AG04449 (cell line): Measurements from ENCODE around the genes KDM4B, SAFB and MICOS13.

- RRBS = no CpG with 5 or more reads among the region's 15 CpGs
These were observed 2.5 kb downstream of the HDGFL2 start for GRCh38 chr19:4474505-4475121.

DNA sequence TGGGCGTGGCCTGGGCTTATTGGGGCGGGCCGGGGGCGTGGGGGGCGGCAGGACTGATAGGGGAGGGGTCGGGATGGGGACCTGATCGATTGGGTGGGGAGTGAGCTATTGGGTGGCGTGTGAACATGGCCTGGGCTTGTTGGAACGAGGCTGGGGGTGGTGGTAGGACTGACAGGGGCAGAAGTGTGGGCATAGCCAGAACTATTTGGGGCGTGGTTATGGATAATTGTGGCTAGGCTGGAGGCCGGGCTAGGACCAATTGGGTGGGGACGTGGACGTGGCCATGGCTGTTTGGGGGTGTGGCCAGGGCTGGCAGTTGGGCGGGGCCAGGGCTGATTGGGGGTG lies 3.0 kb downstream of the SEMA6B start:
- RRBS = no CpG with 5 or more reads among the region's 14 CpGs

GRCh38 chr19:4606843-4607395 lies 32.4 kb upstream of the TNFAIP8L1 start:
- RRBS = 6% methylated on average over 9 of the region's 29 CpGs

- RRBS = 65% methylated on average over 8 of the region's 28 CpGs
These were observed 24.1 kb upstream of the MYDGF start for GRCh38 chr19:4693938-4694923.

GRCh38 chr19:4707188-4707725 lies 16.4 kb downstream of the DPP9 start:
- RRBS = 69% methylated on average over 4 of the region's 17 CpGs

DNA sequence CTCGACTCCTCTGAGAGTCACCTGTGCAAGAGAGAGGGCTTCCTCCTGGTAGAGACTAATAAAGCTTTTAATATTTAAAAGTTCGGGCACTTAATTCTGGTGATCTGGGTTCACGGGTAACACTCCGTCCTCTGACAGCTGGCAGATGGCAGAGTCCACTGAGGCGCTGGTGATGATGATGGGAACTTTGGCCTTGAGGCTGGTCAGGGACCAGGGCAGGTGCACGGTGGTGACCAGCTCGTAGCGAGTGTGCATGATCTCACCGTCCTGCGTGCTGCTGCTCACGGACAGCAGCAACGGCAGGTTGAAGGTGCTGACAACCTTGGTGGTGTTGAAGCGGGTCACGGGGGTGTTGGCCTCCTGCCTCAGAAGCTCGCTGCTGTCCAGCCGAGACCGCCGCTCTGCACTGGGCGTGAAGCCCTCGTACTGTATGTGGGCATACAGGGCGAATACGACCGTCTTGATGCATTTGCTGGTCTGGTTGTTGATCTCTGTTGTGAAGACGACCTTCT lies 11.7 kb downstream of the ARRDC5 start:
- RRBS = no CpG with 5 or more reads among the region's 24 CpGs

DNA sequence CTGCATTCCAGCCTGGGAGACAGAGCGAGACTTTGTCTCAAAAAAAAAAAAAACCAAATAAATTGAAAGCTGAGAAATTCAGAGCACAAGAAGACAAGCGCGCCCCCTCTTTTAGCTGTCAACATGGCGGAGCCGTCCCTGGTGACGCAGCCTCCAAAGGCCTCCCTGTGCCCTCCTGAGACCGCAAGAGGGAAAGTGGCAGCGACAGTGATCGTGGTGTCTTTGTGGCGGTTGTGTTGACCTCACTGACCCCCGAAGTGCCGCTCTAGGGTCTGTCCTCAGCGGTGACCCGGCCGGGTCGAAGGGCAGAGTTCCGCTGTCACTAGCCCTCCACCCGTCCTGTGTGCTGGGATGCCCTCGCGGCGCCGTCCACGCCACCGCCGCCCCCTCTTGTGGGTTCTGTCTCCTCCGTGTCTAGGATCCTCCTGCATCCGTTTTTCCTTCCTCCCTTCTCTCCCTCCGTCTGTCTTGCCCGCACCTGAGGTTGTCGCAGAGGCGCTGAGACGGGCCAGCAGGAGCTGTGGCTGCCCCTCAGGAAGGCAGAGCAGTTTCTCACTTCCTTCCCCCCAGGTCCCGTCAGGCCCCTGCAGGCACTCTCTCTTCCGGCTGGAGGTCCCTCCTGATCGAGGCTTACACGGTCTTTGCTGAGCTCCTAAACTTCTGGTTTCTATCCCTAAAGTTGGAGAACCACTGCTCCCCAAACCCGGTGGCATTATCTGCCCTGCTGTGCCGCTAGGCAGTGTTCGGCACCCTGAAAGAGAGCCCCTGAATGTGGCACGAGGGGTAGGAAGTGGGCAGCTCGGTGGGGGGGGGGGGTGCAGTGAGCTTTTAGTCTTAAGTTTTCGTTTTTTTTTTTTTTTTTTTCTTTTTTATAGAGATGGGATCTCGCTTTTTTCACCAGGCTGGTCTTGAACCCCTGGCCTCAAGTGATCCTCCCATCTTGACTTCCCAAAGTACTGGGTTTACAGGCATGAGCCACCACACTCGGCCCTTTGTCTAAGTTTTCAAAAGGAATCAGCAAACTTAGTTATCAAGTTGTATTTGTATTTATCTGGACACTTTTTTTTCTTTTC lies 7.3 kb downstream of the UHRF1 start:
- RRBS = 85% methylated on average over 4 of the region's 44 CpGs

- RRBS = no CpG with 5 or more reads among the region's 9 CpGs
These were observed 13.2 kb downstream of the UHRF1 start for GRCh38 chr19:4922525-4922878.

DNA sequence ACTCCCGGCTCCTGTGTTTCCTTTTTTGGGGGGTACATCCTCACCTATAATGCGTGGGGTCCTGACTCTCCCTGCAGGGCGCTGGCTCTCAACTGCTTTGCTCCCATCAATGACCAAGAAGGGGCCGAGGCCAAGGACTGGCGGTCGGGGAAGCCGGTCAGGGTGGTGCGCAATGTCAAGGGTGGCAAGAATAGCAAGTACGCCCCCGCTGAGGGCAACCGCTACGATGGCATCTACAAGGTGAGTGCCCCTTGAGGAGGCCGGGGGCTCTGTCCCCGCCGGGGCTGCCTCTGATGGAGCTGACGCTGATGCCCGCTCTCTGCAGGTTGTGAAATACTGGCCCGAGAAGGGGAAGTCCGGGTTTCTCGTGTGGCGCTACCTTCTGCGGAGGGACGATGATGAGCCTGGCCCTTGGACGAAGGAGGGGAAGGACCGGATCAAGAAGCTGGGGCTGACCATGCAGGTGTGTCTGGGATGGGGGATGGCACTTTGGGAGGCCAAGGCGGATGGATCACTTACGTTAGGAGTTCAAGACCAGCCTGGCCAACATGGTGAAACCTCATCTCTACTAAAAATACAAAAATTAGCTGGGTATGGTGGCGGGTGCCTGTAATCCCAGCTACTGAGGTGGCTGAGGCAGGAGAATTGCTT lies 18.3 kb upstream of the KDM4B start:
- RRBS = 98% methylated on average over 5 of the region's 28 CpGs

- RRBS = 2% methylated on average over 86 of the region's 154 CpGs
These were observed at the start of gene KDM4B for GRCh38 chr19:4968361-4969720. TSS of gene KDM4B (plus strand) at chr19:4969113.

DNA sequence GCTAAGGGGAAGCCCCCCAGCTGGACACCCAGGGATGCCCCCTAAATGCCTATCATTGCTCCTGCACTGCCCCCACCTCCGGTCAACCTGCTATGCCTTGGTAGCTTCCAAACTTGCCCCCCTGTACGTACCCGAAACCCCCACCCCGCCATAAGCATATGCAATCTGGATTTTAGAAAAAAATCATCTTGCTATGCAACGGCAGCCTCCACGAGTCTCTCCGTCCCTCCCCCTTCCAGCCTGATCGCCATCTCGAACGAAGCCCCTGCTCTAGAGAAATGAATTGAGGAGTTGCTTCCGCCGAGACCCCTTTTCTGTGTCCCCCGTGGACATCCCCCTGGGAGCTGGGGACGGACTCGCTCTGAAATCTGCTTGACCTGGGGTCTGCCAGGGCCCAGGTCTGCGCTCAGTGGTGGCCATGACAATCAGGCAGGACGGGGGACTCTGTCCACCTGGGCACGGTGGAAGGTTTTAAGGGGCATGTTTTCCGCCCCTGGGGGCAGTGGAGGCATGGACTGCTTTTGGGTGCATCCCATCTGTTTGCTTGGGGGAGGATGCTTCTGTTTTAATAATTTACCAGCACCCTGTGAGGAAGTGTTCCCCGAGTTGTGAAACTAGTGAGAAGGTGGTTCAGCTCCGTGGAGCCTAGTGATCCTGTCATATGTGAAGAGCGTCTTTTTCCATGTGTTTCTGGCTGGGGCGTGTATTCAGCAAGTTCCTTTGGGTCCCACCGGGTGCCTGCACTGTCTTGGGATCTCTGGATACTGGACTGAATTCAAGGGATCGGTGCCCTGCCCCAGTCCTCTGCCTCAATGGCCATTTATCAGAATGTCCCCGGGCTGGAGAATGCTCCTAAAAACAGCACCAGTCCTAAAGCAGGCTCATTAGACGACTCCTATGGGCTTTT lies 1.1 kb downstream of the KDM4B start:
- RRBS = 2% methylated on average over 2 of the region's 27 CpGs

DNA sequence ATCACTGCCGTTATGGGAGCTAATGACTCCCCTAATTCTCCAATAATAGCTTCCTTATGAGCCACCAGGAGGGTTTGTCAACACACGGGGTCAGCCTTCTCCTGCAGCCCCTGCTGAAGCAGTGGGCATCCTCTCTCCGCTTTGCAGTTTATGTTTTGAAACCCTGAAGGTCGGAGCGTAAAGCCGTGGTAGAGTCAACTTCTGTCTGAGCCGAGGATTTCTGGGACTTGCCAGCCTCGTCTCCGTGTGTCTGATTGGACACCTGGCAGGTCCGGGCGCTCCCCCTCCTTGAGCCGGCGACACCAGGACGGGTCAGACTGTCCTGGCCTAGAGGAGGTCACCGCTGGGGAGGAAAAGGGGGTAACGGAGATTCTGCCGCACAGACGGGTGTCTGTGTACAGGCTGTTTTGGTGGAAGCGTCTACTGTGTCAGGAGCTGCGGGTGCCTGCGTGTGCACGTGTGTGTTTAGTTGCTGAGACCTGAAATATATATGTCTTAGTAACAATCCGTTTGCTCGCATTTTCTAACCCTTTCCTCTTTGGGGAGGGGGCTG lies 1.8 kb downstream of the KDM4B start:
- RRBS = no CpG with 5 or more reads among the region's 24 CpGs

- RRBS = no CpG with 5 or more reads among the region's 15 CpGs
These were observed 22.6 kb downstream of the KDM4B start for GRCh38 chr19:4991396-4992105.

DNA sequence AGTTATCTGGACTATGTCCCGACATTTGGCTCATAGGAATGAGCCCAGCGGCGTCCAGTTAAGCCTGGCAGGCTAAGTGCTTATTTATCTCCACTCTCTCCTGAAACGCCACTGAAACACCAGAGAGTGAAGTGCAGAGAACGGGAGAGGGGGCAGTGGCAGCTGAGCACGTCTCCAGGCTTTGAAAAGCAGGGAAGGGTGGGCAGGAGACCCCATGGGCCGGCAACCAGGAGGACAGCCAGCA lies 145.9 kb downstream of the KDM4B start:
- RRBS = no CpG with 5 or more reads among the region's 7 CpGs

- RRBS = 92% methylated on average over 1 of the region's 11 CpGs
These were observed 157.9 kb downstream of the KDM4B start for GRCh38 chr19:5126781-5127198.

DNA sequence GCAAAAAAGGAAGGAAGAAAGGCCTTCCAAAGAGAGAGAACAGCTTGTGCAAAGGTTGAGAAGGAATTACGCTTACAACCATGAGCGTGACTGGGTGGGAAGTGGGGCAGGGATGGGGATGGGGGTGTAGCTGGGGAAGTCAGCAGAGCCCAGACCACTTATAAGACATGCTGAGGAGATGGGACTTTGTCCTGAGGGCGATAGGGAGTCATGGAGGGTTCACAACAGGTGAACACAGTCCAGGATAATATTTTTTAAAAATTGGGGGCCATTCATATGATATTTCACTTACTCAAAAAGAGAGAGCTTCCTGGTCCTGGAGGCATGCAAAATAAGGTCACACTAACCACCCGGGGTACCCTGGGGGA lies 20.6 kb upstream of the ZNRF4 start:
- RRBS = no CpG with 5 or more reads among the region's 4 CpGs

DNA sequence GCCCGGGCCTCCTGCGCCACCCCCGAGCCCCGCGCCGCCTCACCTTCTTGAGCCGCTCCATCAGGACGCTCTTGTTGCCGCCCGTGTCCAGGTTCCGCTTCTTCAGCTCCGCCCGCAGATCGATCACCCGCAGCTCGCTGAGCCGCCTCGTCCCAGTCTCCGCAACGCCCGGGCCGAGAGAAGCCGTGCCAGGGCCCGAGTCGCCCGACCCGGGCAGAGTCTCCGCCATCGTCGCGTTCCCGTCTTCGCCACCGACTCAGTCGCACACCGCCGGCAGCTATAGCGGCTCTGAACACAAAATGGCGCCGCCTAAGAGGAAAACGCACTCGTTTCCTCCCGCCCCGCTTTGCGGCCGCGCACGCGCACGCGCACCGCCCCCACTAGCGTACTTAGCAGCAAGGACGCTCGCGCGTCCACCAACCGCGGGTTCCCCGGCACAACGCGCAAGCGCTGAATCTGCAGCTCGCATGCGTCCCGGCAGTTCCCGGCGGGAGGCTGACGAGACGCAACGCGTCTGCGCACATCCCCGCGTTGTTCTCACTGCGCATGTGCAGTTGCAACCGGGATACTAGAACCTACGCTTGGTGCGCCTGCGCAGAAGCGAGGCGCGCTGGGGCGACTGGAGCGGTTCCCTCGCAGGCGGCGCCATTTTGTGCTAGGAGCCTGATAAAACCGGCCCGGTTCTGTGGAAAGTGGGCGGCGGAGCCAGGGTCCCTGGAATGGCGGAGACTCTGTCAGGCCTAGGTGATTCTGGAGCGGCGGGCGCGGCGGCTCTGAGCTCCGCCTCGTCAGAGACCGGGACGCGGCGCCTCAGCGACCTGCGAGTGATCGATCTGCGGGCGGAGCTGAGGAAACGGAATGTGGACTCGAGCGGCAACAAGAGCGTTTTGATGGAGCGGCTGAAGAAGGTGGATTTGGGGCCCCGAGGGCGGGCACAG lies at the start of gene SAFB:
Gene SAFB (plus strand): TSS at position 597 of the 938 bp plus-strand sequence.
- RRBS = 2% methylated on average over 36 of the region's 116 CpGs

DNA sequence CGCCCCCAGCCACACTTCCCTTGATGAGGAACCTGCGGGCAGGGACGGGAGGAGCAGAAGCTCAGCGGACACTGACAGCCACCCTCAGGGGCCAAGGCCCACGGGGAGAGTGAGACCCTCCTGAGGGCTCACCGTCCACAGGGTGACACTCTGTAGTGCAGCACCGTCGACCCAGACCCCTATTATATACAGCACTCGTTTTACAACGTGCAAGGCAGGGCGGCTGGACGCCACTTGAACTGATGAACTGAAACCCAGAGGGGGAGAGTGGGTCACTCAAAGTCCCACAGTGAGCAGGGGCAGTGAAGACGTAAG lies 627 bp downstream of the MICOS13 start:
- RRBS = no CpG with 5 or more reads among the region's 13 CpGs

GRCh38 chr19:5680047-5680727 lies at the start of gene MICOS13:
TSS of gene MICOS13 (minus strand) at chr19:5680516.
- RRBS = 3% methylated on average over 3 of the region's 53 CpGs

GRCh38 chr19:5687552-5688245 lies 2.4 kb upstream of the RPL36 start:
- RRBS = 74% methylated on average over 28 of the region's 55 CpGs